Parietal lobe (tissue), 2 donors: ENCODE results near the genes SERPINA12, SERPINA4, DICER1, GLRX5 and TCL1B.

DNA sequence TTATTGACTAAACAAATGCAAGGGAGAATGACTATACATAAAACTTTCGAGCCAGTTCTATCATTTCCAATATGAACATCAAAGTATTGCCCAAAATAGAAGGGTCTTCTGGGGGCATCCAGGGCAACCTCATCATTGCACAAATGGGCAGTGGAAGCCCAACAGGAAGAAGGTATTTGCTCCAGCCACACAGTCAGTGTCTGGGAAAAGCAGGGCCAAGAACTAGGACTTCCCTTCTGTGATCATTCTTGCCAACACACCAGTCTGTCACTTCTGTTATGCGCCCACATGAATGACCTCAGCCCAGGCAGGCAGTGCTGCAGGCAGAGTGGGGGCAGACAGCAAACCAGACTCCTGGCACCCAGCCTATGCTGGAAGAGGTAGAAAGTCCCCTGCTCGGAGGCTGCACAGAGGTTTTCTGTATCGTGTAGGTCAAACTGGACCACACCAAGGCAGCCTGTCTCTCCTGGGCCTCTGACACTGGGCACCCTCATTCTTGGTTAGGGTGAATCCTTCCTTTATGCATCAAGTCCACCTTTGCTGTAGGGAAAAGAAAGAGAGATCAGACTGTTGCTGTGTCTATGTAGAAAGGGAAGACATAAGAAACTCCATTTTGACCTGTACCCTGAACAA, 5.8 kb upstream of the SERPINA9 start:
- RAMPAGE, long total RNA: no peak

DNA sequence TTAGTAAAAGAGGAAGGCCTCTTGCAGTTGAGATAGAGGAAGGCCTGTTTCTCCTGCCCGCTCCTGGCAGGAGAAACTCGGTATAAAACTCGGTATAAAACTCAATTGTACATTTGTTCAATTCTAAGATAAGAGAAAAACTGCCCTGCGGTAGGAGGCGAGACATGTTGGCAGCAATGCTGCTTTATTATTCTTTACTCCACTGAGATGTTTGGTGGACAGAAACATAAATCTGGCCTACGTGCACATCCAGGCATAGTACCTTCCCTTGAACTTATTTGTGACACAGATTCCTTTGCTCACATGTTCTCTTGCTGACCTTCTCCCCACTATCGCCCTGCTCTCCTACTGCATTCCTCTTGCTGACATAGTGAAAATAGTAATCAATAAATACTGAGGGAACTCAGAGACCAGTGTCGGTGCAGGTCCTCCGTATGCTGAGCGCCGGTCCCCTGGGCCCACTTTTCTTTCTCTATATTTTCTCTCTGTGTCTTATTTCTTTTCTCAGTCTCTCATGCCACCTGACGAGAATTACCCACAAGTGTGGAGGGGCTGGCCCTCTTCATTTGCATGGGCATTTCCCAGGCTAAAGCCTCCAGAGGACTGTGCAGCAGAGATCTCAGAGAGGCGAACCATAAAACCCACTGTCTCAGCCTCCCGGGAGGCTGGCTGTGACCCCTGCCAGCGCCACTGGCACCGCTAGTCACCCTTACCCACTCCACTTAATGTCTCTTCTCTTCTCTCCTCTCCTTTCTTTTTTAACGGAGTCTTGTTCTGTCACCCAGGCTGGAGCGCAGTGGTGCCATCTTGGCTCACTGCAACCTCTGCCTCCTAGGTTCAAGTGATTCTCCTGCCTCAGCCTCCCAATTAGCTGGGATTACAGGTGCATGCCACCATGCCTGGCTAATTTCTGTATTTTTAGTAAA, 6.9 kb upstream of the SERPINA9 start:
- RAMPAGE, long total RNA: no peak

GRCh38 chr14:94486613-94486890, 10.6 kb upstream of the SERPINA9 start:
- RAMPAGE, long total RNA: no peak

GRCh38 chr14:94509326-94509644, at the start of gene SERPINA12:
Gene SERPINA12 (minus strand): TSS chr14:94509469.
- RAMPAGE, long total RNA: no peak

DNA sequence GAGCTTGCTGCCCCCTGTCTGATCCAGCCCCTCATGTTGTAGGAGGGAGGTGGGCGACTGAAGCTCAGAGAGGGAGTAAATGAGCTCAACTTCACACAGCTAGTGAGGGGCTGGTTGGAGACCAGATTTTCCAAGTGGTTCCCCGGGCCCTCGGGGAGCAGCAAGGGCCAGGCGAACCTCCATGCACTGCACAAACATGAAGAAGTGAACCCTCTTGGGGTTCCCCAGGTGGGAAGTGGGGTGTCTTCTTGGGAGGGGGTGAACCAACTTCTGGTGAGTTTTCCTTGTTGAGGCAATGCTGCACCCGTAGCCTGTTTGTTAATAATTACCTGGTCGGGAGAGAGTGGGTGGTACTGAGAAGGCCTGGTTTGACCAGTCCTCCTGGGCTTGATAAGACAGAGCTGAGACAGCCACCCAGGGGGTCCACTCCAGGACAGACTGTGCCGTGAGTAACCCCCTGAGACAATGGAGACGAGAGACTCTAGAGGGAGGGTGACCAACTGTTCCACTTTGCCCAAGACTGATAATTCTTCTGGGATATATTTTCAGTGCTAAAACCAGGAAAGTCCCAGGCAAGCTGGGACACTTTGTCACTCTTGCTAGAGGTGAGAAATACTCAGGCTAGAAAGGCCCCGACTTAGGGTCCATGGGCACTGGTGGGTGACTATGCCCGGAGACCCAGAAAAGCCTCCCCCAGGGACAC, at the start of gene SERPINA4:
Gene SERPINA4, plus strand, starts transcription at position 393 of the 703 bp plus-strand sequence.
- RAMPAGE, long total RNA: no peak

- RAMPAGE, long total RNA: no peak
Measured at GRCh38 chr14:94936388-94936937, 166.6 kb upstream of the GSC start.

DNA sequence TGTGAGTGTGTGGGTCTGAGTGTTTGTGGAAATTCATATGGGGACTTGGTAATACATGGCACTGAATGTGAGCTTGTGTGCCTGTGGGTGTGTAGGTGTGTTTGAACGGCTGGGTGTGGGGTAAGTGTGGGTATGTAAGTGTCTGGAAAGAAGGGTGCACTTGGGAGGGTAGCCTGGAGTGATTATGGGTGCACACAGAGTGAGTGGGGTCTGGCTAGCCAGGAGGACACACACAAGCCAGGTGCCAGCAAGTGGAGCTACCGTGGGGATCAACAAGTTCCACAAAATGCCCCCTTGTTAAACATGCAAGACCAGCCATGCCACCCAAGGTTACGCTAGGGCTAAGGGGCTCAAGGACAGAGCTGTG, 118.8 kb downstream of the DICER1 start:
- RAMPAGE, long total RNA: no peak

GRCh38 chr14:95137826-95138256, 19.5 kb downstream of the DICER1 start:
- RAMPAGE, long total RNA: no peak

GRCh38 chr14:95156598-95157613, at the start of gene DICER1:
Gene DICER1 (minus strand): TSS chr14:95157529.
- RAMPAGE, long total RNA: no peak

DNA sequence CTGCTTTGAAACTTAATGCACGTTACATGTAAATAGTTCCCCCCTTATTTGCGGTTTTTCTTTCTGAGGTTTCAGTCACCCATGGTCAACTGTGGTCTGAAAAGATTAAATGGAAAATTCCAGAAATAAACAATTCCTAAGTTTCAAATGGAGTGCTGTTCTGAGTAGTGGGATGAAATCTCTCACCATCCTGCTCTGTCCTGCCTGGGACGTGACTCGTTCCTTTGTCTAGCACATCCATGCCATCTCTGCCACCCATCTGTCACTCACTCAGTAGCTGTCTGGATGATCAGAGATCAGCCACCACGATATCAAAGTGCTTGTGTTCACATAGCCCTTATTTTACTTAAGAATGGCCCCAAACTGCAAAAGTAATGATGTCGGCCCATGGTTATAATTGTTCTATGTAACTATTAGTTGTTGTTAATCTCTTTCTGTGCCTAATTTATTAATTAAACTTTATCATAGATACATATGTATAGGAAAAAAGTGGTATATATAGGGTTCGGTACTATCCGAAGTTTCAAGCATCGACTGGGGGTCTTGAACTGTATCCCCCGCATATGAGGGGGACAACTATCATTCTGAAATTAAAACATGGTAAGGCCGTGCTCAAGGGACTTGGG, 51.4 kb upstream of the DICER1 start:
- RAMPAGE, long total RNA: no peak

- RAMPAGE, long total RNA: no peak
Measured at GRCh38 chr14:95220512-95221476, 63.5 kb upstream of the DICER1 start.

DNA sequence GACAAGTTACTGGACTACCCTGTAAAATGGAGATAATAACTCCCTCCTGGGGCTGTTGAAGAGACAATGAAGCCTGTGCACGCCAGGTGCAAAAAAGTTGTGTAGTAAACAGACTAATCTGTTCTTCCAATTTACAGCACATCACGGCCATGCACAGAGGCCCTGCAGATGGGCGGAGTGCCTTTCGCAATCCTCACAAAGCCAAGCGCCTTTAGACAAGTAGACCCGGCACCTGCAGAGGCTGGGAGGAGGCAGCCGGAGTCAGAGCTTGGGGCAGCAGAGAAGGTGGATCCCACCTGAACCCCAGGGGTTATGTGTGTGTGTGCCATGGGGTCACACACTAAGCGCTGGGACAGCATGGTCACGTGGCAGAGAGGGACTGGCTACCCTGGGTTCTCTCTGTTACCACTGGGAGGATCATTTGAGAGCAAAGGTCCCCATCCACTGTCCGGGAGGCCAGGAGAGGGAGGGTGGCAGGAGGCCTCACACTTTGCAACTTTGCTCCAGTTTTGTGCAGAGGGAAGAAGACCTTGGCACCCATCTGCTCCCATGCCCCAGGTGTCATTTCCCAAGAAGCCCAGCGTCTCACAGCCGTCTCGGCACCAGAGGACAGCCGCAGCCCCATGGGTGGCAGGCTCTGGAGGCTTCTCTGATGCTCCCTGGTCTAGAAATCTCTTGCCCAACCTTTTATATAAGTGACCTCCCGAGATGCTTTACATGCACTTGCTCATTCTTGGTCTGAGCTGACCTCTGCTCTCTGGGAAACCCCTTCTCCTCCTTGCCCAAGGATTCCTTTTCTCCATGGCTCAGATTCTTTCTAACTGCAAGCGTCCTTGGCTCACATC, 80.0 kb upstream of the DICER1 start:
- RAMPAGE, long total RNA: no peak

DNA sequence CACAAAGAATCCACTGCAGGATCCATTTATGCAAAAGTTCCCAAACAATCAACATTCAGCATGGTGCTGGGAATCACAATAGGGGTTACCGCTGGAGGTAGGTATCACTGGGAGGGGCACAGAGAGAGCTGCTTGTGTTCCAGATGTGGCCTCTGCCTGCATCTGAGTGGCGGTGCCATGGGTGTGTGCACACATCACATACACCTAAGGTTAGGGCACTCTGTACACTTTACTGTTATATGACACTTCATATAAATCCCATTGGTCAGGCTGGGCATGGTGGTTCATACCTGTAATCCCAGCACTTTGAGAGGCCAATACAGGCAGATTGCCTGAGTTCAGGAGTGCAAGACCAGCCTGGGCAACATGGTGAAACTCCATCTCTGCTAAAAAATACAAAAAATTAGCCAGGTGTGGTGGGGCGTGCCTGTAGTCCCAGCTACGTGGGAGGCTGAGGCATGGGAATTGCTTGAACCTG, 30.7 kb downstream of the CLMN start:
- RAMPAGE, long total RNA: no peak

DNA sequence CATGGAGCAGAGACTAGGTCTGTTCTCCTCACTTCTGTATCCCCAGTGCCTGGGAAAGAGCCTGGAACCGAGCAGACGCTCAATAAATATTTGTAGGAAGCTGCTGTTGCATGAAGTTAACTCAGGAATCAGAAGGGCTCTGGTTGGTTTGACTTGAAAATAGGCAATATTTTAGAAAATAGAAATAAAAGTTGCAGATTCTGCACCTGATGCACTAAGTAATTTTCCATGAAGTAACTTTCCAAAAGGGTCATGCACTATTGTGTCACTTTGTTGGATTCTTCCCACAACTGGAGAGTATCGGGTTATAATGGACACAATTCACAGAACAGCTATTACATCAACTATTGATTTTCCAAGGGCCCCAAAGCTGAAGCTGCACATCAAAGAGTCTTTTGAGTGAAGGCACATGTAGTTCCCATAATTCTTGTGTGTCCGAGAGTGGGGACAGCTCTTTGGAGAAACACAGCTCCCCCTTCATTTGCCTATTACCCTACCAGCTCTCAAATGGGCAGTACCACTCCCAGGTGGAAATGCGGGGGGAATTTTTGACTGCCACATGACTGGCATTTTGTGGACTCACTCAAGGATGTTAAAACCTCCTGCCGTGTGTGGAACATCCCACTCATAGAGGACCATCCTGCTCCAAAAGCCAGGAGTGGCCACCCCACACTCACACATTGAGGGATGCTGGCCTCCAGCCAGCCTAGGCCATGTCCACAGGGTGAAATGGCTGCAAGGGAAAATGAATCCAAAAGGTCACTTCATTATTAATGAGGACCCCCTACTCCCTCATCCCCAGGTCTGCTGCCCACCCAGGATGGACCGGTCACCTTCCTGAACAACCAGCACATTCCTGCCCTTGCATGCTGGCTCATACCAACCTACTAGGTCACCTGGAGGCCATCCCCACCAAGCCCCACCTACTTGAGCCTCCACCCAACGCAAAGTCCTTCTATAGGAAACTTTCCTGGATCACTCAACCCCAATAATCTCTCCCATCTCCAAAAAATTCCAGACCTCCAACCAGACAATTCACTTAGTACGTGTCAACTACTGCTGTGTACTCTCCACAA, 18.6 kb downstream of the CLMN start:
- RAMPAGE, long total RNA: no peak

DNA sequence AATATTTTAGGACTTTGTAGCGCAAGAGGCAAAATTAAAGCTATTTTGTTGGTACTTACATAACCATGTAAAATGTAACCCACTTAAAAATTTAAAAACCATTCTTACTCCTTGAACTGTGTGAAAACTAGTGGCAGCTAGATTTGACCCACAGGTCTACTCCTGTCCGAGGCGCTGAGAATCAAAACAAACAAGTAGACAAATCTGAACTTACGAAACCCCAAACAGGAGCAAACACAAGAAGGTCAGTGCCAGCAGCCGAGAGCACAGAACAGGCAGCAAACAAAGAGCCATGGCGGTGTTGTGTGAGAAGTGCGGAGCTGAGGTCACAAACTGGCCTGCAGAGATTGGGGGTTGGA, 79.1 kb upstream of the CLMN start:
- RAMPAGE, long total RNA: no peak

DNA sequence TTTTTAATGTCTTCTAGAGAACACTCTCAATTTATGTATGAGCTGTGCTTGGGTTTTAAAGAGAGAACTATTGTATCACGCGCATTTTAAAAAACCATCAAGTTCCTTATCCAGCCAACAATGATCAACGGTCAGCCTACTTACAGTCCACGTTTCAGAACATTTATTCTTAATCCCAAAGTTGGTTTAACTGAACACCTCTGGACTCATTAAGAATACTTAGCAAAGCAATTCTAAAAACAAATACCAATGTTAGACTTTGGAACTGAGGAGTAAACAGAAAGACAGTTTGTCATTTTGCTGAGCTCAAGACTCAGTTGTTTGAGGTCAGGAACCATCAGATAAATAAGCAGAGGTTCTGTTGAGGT, 72.5 kb downstream of the SYNE3 start:
- RAMPAGE, long total RNA: no peak

GRCh38 chr14:95468646-95469288, 47.7 kb downstream of the SYNE3 start:
- RAMPAGE, long total RNA: no peak

DNA sequence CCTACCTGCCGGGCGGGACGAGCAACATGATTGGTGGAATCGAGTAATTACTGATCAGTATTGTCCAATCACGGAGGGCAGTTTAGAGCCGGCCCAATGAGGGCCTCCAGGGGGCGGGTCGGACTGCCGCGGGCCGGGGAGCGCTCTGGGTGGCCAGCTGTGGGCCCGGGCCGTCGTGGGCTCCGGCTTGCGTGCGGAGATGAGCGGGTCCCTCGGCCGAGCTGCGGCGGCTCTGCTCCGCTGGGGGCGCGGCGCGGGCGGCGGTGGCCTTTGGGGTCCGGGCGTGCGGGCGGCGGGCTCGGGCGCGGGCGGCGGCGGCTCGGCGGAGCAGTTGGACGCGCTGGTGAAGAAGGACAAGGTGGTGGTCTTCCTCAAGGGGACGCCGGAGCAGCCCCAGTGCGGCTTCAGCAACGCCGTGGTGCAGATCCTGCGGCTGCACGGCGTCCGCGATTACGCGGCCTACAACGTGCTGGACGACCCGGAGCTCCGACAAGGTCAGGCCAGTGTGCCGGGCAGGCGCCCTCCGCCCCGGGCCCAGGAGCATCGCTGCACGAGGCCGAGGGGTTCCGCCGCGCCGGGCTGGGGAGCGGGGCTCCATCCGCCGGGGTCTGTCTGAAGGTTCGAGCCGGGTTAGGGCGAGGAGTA, at the start of gene GLRX5:
Gene GLRX5, plus strand, starts transcription at position 160 of the 645 bp plus-strand sequence.
- RAMPAGE, long total RNA: no peak

GRCh38 chr14:95536689-95537028, 1.8 kb downstream of the GLRX5 start:
- RAMPAGE, long total RNA: no peak

GRCh38 chr14:95686277-95686676, at the start of gene TCL1B:
Gene TCL1B (plus strand): TSS chr14:95686426.
- RAMPAGE, long total RNA: no peak